Prostate gland (tissue), 2 donors: ENCODE results near the gene WDR59.

GRCh38 chr16:72836054-72836572 is 211.8 kb downstream of the ZFHX3 start:
- PRO-cap, result unidirectional peak, minus-strand start at chr16:72836328
- RAMPAGE, long total RNA, 2 experiments, result no peak in any of the 2 experiments

- PRO-cap, result bidirectional peak, plus-strand start at chr16:72986222, minus-strand start at chr16:72986139
- RAMPAGE, long total RNA, 2 experiments, result no peak in any of the 2 experiments
Observed at GRCh38 chr16:72986031-72986449, 61.9 kb downstream of the ZFHX3 start.

DNA sequence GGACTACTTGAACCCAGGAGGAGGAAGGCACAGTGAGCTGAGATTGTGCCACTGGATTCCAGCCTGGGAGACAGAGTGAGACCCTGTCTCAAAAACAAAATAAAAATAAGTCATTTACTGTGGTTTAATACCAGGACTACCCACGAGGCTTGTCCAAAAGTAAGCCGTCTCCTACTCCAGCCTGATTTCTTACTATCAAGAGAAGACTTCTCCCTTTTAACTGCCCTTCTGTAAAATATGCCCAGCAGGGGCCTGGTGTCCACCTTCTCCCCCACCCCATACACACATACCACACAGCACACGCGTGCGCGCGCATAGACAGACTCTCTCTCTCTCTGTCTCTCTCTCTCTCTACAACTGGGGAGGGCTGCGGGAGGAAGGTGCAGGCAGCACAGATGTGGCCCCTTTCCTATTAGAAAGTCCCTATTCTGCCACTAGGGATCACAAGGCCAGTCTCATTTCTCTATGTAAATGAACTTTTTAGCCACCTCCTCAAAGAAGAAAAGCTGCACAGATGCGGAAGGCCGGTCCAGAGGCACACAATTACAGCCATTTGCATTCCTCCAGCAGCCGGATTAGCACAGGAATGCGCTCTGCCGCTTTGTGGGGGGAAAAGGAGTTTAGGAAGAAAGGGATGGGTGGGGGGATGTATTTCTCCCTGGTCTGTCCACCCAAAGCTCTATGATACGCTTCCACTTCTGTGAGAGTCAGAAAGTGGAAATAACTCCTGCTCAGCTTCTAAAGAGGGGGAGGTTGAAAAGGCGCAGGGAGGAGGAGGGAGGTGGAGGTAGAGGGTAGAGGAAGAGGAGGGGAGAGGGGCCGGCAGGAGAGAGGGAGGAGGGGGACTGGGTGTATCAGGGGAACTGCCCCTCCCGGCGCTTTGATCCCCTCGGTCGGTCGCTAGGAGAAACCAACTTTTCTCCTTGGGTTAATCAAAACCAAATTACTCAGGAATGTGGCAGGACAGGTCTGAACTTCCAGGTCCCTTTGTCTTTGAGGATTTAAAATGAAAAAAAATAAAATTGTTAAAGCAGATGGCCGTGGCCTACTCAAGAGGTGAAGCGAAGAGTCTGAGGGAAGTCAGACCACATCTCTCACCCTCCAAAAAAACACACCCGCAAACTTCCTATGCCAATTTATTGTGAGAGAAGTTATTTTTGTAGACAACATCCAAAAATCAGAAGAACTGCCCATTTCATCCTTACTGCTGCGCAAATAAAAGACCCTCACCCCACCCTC is 11.7 kb downstream of the ZFHX3 start:
- PRO-cap, result no peak
- RAMPAGE, long total RNA, 2 experiments, result no peak in any of the 2 experiments

- PRO-cap, result bidirectional peak, plus-strand start at chr16:73068742, minus-strand start at chr16:73068620; unidirectional peak, minus-strand start at chr16:73069062; unidirectional peak, minus-strand start at chr16:73069106
- RAMPAGE, long total RNA, 2 experiments, result no peak in any of the 2 experiments
Observed at GRCh38 chr16:73068418-73069471, 20.8 kb upstream of the ZFHX3 start.

- PRO-cap, result no peak
- RAMPAGE, long total RNA, 2 experiments, result no peak in any of the 2 experiments
Observed at GRCh38 chr16:73126130-73126959, 78.4 kb upstream of the ZFHX3 start.

GRCh38 chr16:73157812-73158312 is 109.9 kb upstream of the ZFHX3 start:
- PRO-cap, result no peak
- RAMPAGE, long total RNA, 2 experiments, result no peak in any of the 2 experiments

GRCh38 chr16:73166152-73166793 is 118.3 kb upstream of the ZFHX3 start:
- PRO-cap, result unidirectional peak, plus-strand start at chr16:73166577
- RAMPAGE, long total RNA, 2 experiments, result no peak in any of the 2 experiments

- PRO-cap, result bidirectional peak, plus-strand start at chr16:74368241, minus-strand start at chr16:74368272
- RAMPAGE, long total RNA, 2 experiments, result start-site peak on the minus strand in 1 of 2 experiments, at chr16:74368148-74368184 at its widest, 99 reads per replicate
Observed at GRCh38 chr16:74367326-74368588, 8.3 kb upstream of the NPIPB15 start.

DNA sequence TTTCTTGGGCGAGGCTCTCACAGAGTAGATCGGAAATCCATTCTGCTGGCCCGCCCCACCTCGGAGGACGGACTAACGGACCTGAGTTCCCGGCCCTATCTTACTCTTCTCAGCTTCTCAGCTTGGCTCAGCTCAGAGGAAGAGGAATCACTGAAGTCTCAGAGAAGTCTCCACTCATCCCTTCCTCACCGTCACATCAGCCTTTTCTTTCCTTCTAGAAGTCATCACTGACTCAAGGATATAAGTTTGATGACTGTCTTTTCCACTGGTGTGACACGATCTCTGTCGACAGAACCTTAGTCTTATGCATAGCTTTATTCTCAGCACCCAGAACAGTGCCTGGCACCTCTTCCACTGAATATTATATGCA is 7.5 kb upstream of the NPIPB15 start:
- PRO-cap, result no peak
- RAMPAGE, long total RNA, 2 experiments, result no peak in any of the 2 experiments

DNA sequence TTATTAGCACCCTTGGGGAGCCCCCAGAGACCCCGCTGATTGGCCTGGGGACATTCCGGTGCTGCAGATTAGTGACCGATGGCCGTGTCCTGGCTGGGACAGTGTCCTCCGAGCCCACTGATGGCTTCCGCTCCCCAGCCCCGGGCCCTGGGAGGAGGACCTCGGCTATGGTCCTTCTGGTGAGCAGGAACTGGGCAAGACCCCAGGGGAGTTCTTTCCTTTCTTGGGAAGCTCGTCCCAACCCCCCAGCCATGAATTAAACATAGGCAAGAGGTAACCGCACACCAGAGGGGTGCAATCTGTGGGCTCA is 265 bp upstream of the CLEC18B start:
- PRO-cap, result no peak
- RAMPAGE, long total RNA, 2 experiments, result no peak in any of the 2 experiments

GRCh38 chr16:74591906-74592491 is 14.9 kb downstream of the GLG1 start:
- PRO-cap, result no peak
- RAMPAGE, long total RNA, 2 experiments, result no peak in any of the 2 experiments

GRCh38 chr16:74665873-74666199 is 841 bp downstream of the RFWD3 start:
- PRO-cap, result no peak
- RAMPAGE, long total RNA, 2 experiments, result no peak in any of the 2 experiments

DNA sequence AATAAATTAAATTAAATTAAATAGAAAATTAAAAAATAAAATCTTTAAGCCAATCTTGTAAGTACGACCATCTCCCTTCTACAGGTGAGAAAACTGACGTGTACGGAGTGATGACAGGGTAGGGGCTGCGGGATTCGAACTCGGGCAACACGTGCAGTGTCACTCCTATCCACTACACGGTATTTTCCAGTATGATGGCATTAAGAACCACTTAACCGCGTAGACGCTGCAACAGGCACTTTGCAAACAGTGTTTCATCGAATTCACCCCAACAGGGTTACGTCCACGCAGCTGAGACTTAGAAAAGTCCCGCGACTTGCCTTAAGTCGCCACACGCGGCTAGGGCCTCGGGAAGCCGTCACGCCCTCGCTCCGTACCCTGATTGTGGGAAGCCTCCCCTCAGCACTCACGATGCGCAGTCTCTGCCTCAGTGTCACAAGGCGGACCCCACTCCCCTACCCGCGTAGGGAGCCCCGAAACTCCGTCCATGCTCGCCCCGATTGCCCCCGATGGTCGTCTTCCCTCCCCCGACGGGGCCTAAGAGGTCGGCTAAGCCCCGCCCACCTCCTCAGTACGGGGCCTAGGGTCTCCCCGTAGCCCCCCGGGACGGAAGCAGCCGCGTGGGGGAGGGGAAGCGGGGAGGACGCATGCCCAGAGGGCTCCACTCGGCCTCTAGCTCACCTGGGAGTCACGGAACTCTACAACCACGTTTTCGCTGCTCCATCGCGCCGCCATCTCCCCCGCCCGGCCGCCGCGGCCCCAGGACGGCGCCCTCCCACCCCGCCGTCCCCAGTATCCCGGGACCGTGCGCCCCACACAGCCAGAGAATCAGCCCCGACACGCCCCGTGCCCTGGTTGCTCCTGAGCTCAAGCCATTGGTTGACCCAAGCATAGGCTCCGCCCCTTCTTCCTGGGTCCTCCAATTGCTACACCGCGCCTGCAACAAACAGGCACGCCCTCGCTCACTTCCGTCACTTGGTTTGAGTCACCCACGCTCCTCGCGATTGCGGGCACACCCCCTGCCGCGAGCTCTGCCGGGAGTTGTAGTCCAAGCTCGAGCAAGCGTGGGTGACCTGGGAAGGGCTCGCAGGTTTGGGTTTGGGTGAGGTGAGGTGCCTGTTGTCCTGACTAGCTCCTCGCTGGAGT is at the start of gene WDR59:
TSS of gene WDR59 (minus strand) at position 841 of the 1,146 bp plus-strand sequence.
- PRO-cap, result bidirectional peak, plus-strand start at position 971 of the sequence, minus-strand start at position 788 of the sequence
- RAMPAGE, long total RNA, 2 experiments, result start-site peak on the minus strand in 2 of 2 experiments, centred at positions 793 to 818 of the sequence, 24 to 27 reads per replicate

- PRO-cap, result no peak
- RAMPAGE, long total RNA, 2 experiments, result no peak in any of the 2 experiments
Observed at GRCh38 chr16:75061903-75062894, 54.4 kb downstream of the LDHD start.

- PRO-cap, result no peak
- RAMPAGE, long total RNA, 2 experiments, result no peak in any of the 2 experiments
Observed at GRCh38 chr16:75109827-75110438, 6.6 kb downstream of the LDHD start.

DNA sequence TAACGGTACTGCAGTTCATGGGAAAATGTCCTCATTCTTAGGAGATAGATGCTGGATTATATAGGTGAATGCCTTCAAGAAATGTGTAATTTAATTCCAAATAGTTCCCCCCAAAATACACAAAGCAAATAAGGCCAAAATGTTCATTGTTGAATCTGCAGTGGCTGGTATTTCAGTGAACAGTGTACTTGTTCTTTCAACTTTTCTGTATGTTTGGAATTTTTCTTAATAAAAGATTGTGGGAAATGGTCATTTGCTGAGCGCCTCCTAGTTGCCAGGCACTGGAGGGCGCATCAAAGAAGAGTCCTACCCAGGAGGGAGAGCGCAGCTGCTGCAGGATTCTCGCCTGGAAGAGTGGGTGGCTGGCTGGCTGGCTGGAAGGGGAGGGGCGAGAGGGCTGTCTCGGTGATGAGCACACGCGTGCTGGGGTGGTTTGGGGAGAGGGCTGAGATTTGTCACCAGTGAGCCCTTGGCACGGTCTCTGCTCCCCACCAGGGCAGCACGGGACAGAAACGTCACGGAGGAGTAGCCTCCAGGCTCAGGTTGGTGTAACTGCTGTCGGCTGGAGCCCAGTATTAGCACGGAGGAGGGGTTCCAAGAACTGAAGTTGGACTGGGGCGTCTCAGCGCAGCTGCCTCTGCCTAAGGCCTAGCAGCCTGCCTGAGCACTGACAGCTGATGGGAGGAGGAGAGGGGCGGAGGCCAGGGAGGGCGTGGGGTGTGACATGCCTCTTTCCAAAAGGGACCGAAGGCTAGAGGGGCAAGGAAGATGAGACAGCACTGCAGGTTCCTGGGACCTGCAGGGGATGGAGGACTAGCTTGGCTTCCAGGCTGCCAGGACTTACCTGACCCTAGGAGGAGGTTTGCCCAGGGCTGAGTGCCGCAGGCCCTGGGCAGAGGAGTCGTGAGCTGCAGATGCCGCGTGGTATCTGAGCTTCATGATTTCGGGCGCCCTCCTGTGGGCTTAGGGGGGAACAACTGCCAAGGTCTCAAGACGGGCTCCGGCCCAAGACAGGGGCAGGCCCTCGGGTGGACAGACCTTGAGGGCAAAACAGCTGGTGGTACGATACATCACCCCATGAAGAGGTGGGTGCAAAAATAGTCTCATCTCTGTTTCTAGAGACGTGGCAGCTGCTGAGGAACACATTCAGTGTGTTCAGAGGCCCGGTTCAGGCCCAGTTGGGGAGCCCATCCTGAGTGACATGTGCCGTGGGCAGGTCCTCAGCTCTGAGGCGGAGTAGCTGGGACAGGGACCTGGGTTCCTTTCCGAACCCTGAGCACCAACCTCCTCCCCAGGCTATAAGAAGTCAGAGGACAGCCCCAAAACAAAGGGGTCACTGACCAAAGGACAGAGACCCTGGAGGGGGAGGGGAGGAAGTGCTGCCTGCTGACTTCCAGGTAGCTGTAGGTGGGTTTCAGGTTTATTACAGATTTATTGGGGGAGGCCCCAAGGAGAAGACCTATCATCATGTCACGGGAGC is 5.6 kb downstream of the LDHD start:
- PRO-cap, result no peak
- RAMPAGE, long total RNA, 2 experiments, result no peak in any of the 2 experiments

DNA sequence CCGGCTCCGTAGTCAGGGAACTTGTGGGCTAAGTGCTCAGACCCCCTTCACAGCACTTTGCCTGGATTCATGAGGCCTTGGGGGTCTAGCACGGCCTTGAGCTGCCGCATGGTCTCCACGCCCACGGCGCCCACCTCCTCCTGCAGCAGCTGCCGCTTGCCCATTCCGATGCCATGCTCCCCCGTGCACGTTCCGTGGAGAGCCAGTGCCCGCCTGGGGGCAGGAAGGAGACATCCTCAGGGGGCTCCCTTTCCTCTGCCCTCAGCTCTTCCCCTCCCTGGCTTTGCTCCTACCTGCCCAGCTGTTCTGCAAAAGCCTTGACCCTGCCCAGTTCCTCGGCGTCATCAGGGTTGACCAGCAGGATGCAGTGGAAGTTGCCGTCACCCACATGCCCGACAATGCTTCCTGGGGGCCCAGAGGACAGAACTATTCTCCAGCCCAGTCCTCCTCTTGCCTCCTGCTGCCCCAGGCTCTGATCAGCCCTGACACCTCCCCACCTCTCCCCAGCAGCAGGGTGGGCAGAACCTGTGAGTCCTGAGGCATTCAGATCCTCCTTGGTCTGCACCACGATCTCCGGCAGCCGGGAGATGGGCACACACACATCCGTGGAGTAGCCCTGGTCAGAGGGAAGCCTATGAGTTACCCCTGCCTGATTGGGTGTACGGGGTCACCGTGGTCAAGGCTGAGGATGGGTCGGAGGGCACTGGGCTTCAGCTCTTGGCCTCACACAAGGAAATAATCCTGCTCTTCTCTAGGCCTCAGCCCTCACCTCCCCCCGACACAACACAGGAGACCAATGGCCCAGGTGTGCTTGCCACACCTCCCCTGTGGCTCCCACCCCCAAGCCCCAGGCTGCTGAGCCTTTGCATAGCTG is 4.0 kb downstream of the LDHD start:
- PRO-cap, result no peak
- RAMPAGE, long total RNA, 2 experiments, result start-site peak on the minus strand in 1 of 2 experiments, centred at positions 391 to 587 of the sequence, 6 reads per replicate

GRCh38 chr16:75222180-75222918 is 3.6 kb downstream of the CTRB1 start:
- PRO-cap, result no peak
- RAMPAGE, long total RNA, 2 experiments, result no peak in any of the 2 experiments

DNA sequence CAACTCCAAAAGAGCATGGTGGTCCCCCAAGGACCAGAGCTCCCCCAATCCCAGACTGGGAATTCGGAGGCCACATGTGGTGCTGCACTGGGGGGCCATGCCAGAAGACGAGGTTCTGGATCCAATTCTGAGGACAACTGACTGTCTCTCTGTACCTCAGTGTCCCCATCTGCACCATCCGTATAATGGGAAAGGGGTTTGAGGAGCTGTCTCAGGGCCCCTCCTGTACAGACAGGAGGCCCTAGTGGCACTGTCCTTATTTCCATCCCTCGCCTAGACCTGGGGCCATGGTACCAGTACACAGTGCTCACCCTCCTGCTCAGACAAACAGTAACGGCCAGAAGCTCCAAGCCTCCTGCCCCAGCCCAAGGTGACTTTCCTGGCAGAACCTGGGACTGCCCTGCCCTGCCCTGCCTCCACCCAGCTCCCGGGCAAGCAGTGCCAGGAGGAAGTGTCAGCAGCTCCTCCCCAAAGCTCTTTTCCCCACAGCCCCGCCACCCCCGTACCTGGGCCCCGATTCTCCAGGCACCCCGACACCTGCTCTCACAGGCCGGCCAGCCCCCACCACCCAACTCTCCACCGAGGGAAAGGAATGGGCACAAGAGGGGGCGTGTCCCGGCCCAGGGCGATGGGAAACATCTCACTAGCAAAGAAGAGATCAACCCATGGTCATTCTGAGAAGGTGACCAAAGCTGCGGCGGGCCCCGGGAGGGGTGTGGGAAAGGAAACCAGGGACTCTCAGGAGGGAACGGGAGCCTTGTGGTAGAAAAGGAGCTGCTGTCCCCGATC is 1.4 kb downstream of the BCAR1 start:
- PRO-cap, result unidirectional peak, plus-strand start at position 438 of the sequence; unidirectional peak, plus-strand start at position 516 of the sequence; unidirectional peak, plus-strand start at position 672 of the sequence
- RAMPAGE, long total RNA, 2 experiments, result no peak in any of the 2 experiments

DNA sequence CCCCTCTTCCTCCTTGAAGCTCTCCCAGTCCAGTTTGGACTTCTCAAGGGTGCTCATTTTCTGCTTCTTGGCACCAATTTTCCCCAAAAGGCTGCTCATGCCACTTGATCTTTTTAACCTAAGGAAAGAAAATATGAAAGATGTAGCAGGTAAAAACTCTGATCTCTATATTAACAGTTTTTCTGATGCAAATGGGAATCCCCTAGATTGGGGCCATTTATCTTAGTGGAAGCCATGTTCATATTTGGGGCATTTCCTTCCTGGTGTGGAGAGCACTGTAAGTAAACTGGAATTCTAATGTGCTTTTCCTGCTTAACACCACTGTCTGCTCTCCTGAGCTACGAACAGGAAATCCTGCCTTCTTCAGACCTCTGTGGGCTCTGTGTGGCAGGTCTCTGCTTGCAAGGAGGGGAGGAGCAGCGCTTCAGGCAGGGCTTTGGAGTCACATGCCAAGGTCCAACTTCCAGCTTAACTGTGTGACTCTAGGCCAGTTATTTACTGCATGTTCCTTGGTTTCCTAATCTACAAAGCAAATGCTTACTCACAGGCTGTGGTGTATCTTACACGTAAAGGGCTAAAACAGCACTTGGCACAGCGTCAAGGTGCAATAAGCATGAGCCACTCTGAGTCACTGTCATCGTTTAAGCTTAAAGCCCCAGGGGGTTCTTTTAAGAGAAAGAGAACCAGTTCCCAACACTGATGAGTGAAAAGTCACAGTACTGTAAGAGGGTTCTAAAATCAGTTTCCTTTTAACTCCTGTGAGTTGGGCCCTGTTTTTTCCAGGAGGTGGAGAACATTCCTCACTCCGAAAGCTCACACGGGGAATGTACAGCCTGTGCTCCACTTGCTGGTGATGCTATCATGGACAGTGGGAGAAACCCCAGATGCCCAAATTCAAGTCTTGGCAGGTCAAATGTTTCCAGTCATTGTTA is 53.9 kb upstream of the BCAR1 start:
- PRO-cap, result bidirectional peak, plus-strand start at position 439 of the sequence, minus-strand start at position 342 of the sequence
- RAMPAGE, long total RNA, 2 experiments, result no peak in any of the 2 experiments